Tongue (tissue), 2 donors: ENCODE measurements around a stretch of chr1.

GRCh38 chr1:10634323-10635124, 159.8 kb downstream of the PEX14 start:
- RAMPAGE, long total RNA: no peak

GRCh38 chr1:10637887-10638659, 158.4 kb downstream of the CASZ1 start:
- RAMPAGE, long total RNA: no peak

GRCh38 chr1:10653298-10654368, 142.8 kb downstream of the CASZ1 start:
- RAMPAGE, long total RNA: no peak

GRCh38 chr1:10665043-10665721, 131.3 kb downstream of the CASZ1 start:
- RAMPAGE, long total RNA: no peak

DNA sequence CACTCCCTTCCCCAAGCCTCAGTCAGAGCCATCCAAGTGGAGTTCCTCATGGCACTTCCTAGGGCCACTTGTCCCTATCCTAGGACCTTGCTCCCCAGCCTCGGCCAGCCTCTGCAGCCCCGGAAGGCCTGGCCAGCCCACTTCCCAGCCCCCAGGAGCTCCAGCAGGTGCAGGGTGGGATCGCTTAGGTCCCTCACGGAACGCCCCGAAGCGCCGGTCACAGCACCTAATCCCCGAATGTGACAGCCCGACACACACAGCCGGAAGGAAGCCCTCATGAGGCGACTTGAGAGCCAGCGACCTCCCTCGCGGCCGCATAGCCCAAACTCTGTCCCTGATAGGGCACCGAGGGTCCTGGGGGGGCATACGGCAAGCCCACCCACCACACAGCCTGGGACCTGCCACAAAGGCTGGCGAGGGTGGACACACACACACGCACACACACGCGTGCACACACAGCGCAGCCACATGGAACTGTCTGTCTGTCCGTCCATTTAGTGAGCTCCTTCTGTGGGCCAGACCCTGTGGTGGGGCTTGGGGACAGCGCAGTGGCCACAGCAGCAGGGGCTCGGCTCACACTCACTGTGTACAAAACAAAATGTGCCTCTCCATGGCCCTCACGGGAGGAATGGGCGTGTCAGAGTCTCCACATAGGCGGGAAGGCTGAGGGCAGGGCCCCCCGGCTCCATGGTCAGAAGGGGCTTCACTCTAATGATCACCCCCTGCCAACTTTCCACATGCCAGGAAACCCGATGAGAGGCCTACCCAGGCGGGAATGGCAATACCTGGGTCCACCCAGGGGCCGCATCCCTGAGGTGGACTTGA, 129.9 kb downstream of the CASZ1 start:
- RAMPAGE, long total RNA: no peak

DNA sequence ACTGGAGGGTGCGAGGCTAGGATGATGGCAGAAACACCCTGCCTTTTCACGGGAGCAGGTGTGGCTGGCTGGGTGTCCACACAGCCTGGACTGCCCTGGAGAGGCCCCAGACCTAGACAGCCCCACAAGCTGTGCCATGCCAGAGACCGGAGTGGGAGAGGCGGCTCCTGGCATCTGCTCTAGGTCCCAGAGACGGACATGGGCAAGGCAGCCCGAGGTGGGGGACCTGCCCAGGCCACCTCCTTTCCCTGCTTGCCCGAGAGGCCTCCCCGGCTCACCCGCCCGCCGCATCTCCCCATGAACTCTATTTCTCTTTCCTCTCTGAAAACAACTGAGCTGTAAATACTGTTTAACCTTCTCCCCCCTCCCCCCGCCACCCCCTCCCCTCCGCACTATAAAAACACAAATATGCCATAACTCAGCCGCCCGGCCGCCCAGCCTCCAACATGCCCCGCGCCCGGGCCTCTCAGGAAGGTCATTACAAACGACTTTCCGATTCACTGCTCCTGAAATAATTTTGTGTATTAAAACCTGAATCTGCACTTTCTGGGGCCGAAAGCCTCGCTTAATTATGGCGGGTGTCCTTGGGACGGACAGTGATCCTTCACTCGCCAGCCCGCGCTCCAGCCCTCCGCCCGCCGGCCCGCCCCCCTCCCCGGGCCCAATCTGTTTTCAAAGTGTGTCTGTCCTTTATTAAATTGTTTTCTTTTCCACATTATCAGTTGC, 124.4 kb downstream of the CASZ1 start:
- RAMPAGE, long total RNA: no peak

GRCh38 chr1:10690571-10691138, 105.8 kb downstream of the CASZ1 start:
- RAMPAGE, long total RNA: no peak

DNA sequence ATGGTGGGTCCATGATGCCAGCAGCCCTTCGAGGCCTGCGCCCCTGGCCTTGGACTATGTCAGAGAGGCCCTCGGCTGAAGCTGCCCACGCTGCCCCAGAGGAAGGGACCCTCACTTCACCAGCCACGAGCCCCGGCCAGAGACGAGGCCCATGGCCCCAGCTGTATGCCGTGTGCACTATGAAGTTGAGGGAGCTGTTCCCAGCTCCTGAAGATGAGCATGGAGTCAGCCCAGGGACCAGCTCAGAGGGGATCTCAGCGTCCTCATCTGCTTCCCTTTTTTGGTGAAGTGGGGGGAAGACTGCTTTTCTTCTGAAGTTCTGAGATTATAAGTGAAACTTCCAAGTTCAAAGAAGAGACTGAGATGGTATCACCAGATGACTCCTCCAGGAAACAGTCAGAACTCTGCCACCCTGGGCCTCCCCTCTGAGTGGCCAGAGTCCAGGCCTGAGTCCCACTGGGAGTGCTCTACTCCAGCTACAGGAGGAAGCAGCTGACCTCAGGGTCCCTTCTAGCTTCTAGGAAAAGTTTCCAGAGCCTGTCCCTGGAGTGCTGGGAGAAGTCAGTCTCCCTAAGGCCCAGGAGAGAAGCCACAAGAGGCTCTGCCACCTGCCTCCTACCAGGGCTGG, 104.8 kb downstream of the CASZ1 start:
- RAMPAGE, long total RNA: no peak

DNA sequence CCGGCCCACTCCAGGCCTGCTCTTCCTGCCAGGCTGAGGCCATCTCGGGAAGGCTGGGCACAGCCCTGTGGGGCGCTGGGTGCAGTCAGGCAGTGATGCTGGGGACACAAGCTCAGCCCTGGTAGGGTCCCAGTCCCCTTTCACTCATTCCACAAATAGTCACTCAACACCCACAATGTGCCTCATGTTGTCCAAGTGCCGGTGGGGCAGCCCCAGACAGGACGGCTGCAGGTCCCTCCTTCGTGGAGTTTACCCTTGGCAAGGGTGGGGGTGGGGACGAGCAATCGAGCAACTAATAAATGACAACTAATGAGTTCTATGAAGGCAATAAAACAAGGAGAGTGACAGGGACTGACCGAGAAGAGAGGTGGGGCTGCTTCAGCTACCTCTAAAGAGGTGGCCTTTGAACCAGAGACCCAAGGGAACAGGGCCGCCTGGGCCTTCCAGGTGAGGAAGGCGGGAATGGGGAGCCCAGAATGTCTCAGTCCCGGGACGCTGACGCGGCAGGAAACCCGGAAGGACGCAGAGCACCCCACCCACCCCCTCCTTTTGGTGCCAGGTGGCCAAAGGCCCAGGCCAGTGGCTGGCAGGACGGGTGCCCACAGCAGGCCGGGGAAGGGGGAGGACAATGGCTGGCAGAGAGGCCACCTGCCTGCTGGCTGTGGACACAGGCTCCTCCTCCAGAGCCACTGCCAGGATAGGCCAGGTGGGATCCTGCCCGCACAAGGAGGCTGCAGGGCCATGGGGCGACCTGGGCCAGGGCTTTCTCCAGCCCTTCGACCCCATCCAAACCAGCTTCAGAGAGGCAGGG, 58.4 kb downstream of the CASZ1 start:
- RAMPAGE, long total RNA: no peak

DNA sequence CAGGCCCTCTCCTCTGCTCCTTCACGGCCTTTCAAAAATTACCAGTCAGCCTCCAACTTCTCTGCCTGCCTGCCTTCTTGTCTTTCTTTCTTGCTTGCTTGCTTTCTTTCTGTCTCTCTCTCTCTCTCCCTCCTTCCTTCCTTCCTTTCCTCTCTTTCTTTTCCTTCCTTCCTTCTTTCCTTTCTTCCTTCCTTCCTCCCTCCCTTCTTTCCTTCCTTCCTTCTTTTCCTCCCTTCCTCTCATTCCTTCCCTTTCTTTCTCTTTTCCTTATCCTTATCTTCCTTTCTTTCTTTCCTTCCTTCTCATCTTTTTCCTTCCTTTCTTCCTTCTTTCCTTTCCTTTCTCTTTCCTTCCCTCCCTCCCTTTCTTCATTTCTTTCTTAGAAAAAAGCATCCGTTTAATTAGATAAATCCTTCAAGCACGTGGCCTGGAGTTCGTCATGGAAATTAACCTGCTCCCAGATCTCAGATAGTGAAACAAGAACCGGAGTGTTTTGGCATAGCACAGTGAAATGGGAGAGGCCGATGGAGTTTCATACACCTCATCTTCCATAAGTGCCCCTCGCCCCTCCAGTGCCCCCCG, 11.4 kb downstream of the CASZ1 start:
- RAMPAGE, long total RNA: no peak

DNA sequence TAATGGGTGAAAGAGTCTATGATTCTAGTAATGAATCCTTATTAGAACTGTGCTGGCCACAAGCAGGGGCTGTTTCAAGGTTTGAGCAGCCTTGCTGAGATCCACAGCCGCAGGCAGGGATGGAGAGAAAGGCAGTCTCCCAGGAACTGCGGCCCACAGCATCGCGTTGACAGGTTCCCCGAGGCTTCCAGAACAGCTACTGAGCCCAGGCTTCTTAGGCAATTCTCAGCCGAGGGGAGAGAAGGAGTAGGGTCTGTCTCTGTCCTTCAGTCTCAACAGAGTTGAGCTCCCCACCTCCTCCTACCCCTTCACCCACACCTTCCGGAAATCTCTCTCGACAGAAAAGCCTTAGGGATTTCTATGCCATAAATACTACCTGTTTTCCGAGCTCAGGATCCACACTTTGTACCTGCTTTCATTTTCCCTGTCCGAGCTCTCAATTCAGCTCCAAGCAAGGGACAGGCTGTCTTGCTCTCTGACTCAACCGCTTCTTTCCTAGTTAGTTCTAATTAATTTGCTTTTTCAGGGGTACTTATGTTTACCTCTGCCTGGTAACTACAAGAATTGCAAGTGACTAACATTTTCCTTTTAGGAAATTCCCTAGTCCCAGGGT, 6.7 kb upstream of the CASZ1 start:
- RAMPAGE, long total RNA: no peak

GRCh38 chr1:10819354-10820268, 23.2 kb upstream of the CASZ1 start:
- RAMPAGE, long total RNA: no peak

GRCh38 chr1:10856414-10856846, 60.0 kb upstream of the CASZ1 start:
- RAMPAGE, long total RNA: no peak

DNA sequence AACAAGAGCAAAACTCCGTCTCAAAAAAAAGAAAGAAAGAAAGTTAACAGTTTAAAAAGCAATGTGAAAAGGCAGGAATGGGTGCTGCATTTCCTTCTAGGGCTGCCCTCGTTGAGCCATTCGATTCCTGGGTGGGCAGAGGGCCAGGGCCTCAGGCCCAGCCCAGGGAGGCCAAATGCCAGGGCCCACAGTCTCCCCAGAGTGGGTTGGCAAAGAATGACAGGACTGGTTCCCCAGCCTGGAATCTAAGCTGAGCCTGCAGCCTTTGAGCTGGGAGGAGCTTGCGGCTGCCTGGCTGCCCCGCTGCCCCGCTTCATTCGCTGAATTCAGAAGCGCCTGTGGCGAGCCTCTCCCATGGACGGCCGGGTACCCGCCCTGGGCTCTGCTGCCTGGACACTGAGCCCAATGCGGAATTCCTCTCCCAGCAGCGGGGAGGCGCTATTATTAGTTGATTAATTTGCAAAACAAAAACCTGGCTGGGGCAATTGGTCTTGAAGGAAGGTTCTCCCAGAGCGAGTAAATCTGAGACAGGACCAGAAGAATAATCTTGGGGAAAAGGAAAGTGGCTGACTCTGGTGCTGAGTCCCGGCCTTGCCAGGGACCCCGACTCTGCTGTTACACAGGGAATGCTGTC, 1.7 kb downstream of the C1orf127 start:
- RAMPAGE, long total RNA: no peak

DNA sequence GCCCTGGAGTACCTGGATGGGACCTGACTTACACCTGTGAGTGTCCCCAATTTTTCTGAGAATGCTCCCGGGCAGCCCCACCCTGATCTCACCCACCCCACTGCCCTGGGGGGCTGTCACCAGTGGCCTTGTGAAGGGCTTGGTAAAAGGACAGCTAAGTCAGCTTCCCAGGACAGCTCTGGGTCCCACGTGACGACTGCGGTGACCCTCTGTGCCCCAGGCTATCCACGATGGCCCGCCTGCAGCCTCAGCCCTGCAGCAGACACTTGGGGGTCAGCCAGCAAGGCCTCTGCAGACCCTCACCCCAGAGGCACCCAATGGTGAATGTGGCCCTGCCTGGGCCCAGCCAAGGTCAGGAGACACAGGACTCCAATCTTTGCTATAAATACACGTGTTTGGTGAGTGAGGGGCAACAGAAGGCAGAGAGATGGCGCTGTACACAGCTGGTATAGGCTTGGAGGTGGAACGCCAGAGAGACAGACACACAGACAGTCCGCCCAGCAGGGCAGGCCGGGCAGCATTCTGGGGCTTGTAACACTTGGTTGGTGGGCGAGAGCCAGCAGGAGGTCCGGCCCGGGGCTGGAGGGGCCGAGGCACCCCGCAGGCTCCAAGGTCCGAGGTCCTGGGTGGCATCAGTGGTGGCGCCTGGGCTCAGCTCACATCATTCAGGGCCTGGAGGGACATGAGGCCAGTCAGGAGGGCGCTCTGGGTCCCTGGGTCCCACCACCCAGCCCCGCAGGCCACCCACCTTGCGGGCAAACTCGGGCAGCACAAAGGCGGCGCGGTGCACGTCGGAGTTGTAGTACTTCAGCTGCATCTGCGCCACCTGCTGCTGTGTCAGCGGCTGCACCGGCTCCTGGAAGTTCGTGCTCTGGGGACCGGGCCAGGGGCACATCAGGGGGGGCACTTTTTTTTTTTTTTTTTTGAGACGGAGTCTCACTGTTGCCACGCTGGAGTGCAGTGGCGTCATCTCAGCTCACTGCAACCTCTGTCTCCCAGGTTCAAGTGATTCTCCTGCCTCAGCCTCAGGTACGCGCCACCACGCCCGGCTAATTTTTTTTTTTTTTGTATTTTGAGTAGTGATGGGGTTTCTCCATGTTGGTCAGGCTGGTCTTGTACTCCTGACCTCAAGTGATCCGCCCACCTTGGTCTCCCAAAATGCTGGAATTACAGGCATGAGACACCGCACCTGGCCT, 5.2 kb downstream of the SRM start:
- RAMPAGE, long total RNA: no peak

DNA sequence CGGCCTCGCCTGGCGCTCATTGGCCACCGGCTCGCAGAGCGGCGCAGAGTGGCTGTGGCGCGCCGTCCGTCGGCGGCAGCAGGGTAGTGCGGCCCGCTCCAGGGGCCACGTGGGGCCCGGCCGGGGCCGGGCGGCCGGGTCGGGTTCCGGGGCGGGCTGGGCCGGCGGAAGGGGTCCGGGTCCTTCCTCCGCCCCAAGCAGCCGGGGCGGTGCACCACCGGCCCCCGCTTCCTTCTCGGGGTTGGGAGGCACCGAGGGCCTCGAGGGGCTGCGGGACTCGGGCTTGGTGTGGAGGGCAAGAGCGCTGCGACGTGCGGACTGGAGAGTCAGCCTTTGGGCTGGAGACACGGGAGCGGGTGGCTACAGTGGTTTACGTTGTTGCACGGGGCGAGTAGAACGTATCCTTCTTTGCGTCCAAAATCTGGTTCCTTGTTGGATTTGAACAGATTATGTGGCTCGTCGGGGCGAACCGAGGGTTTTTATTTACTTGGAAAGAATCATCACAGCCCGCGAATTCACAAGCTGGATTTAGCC, 355 bp upstream of the SRM start:
- RAMPAGE, long total RNA: no peak

- RAMPAGE, long total RNA: no peak
Observed at GRCh38 chr1:11396091-11396314, 83.0 kb upstream of the DISP3 start.

DNA sequence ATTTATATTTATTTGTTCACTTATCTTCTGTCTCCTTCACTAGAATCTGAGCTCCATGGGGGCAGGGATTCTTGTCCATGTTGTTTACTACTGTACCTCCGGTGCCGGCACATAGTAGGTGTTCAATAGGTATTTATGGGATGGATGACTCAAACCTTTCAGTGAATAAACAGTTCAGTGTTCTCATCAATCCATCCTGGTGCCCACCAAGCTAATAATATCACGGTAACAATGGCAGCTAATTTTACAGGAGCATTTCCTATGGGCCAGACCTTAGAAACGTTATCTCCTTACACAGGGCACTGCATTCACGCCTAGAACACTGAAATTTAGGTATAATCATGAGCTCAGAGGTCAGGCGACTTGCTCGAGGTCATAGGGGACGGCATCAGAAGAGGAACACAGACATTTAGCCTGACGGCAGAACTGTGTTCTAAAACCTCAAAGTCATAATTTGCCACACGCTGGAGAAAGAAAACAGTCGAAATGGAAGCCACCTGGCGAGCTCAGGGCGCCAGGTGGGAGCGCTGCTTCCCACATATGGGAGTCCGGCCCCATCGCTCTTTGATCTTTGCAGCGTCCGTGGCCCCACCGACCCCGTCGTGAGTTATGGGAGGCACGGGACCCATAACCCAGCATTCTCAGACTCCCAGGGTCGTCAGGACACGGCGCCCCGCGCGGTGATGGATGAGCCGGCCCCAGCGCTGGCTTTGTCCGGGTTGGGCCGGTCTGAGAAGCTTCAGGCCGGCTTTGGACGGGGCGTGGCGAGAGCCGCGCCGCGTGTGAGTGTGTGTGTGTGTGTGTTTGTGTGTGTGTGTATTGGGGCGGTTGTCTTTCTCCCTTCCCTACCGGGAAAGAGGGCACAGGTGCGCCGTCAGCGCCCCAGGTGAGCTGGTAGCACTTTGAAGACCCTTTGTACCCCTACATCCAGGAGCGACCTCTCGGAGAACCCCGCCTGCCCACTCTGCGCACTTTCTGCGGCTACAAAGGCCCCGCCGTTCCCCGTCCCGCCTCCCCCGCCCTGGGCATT, 1.1 kb upstream of the DRAXIN start:
- RAMPAGE, long total RNA: no peak

DNA sequence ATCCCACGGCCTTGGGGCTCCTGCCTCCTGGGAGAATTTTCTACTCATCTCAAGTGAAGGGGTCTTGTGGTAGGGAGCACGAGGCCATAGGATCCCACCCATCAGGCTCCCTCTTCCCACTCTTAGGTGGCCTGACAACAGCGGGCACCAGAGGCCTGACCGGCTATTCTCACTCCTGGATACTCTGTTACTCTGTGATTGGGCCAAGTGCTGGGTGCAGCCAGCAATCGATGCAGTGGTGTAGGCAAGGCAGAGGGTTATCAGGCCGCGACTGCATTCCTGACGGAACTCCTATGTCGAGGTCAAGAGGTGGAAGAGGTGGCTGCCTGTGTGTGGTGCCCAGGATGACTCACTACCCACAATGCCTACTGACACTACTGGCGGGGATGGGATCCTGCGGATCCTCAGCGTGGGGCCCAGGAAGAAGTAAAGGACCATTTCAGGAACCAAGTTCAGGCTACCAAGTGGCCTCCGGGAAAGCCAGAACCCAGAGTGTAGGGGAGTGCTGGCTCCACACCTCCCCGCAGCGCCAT, 5.1 kb downstream of the MTHFR start:
- RAMPAGE, long total RNA: no peak

- RAMPAGE, long total RNA: no peak
Observed at GRCh38 chr1:11907696-11907963, 18.6 kb downstream of the KIAA2013 start.